Measurements from ENCODE around the gene LYPLAL1.

- PRO-cap, 2 experiments, result no peak in any of the 2 experiments
Observed at GRCh38 chr1:214351657-214352313, 70.8 kb downstream of the SMYD2 start.

GRCh38 chr1:214355839-214356782 is 75.2 kb downstream of the SMYD2 start:
- PRO-cap, 2 experiments, result no peak in any of the 2 experiments

DNA sequence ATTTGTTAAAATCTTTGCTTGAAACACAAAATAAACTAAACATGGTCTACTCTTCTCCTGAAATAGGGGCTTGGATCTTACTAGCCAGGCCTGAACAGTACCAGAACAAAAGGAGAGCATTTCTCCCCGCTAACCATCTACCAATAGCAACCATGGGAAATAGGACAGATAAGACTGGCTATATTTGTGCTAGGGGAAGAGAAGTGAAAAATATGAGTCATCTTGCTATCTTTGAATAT is 81.1 kb downstream of the SMYD2 start:
- PRO-cap, 2 experiments, result no peak in any of the 2 experiments

DNA sequence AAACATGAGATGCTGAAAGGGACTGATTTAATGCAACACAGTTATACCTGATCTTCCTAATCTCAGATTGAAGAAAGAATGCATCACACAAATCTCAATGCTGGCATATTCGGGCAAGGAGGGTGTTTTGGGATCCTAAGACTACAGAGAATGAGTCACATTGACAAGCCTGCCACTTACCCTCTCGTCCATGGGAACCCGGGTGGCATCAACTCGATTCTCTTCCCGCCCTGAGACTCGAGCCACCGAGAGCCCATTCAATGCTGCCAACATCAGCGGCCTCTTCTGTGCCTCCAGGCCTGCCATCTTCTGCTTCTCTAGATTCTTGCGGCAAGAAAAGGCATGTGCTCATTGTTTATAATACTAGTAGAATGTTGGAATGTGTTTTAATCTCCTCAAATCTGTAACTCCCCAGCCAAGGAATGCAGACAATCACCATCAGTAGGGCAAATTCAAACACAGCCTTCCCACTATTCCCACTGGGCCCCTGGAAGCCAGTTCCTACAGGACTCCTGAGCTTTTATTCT is 96.9 kb downstream of the SMYD2 start:
- PRO-cap, 2 experiments, result no peak in any of the 2 experiments

DNA sequence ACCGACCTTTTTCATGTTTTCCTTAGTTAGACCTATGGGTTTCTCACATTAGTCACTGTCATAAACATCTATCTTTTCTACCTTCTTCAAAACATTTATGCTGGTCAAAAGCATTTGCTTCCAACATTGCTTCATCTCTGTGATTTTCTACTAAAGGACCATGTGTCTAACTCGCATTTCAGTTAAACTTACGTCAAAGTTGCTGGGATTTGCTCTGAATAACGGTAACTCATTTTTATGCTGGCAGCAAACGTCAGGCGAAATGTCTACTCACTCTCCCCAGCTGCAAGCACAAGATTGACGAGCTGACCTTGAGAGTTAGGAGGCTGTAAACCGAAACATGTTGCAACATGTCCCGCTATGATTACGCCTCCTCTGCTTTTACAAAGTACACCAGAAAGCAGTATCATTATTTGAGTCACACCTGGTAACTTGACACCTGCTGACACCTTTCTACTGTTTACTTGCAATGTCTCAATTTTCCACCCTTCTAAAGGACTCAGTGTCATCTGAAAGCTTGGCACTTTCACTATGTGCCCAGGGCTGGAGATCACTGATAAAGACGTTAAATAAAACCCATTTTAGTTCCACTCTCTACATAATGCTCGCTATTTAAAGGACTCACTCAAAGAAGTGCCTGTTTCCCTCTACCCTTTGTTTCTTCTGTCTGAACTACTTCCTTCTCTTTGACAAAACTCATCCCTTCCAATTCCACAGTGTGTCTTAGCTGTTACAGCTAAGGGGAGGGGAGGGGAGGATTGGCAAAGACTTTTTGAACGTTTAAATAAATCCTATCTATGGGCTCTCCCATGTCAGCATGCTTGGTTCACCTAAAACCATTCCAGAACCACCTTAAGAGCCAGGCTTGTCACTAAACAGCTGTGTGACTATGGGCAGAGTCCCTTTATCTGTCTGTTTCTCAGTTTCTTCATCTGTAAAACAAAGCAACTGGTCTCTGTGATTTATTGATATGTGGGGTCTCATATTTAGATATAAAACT is 111.8 kb downstream of the PTPN14 start:
- PRO-cap, 2 experiments, result no peak in any of the 2 experiments

- PRO-cap, 2 experiments, result no peak in any of the 2 experiments
Observed at GRCh38 chr1:215005152-215005996, 77.2 kb upstream of the KCNK2 start.

GRCh38 chr1:215081621-215082031 is 911 bp upstream of the KCNK2 start:
- PRO-cap, 2 experiments, result no peak in any of the 2 experiments

DNA sequence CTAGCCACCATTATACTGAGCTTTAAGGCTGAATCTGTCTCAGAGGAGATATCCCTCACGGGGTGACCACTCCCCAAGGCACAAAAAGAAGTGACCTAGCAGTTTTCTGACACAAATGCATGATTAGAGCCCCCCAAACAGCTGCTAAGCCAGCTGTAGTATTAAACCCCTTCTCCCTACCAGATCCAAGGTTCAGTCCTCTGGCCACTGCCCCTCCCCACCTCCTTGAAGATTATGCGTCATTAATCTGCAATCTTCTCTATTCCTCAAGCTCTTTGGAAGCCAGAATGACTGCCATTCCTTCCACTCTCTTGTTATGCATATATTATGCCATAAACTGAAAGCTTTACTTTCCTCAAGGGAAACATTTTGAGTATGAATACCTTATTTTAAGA is 74.7 kb downstream of the KCNK2 start:
- PRO-cap, 2 experiments, result no peak in any of the 2 experiments

DNA sequence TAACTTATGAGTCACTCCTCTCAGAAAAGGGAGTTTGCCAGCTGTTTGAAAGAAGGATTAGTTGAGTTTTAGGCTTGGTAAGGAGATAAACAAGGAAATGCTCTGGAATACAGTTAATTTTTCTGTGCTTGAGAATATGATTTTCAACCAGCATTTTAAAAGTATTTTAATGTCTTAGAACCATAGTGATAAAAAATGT is 1.4 kb downstream of the KCTD3 start:
- PRO-cap, 2 experiments, result no peak in any of the 2 experiments

DNA sequence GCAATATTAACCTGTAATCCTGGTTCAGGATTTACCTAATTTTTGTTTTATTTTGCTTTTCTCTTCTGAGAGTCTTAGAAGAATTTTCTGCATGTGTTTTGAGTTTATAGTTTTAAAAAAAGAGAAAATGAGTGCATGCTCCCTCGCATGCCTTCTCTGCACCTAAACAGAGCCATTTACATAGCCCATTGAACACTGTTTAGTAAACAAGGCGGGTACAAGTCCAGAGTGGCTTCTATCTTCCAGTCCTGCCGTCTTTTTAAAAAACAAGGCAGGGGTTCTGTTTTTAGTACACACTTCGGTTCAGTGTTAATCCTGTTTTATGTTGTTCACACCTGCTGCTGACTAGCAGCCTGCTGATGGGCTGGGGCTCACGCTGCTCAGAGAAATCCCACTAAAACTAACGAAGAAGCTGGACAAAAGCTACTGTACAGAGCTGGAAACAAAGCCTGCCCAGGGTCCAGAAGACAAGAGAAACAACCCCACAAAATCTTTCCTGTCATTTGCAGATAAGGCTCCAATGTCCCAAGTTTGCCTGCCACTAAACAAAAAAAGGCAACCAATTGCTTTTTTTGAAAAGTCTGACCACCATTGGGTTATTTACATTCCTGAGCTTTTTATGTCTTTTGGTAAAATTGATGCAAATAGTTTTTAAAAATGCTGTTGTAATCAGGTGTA is 13.2 kb downstream of the ESRRG start:
- PRO-cap, 2 experiments, result no peak in any of the 2 experiments

- PRO-cap, 2 experiments, result no peak in any of the 2 experiments
Observed at GRCh38 chr1:218156440-218157138, 128.5 kb upstream of the RRP15 start.

- PRO-cap, 2 experiments, result no peak in any of the 2 experiments
Observed at GRCh38 chr1:218498053-218499130, 153.3 kb downstream of the TGFB2 start.

GRCh38 chr1:219088716-219089432 is 84.8 kb upstream of the LYPLAL1 start:
- PRO-cap, 2 experiments, result no peak in any of the 2 experiments

GRCh38 chr1:219091950-219092419 is 81.7 kb upstream of the LYPLAL1 start:
- PRO-cap, 2 experiments, result no peak in any of the 2 experiments

GRCh38 chr1:219173585-219174575 is at the start of gene LYPLAL1:
Gene LYPLAL1, plus strand, starts transcription at chr1:219173878.
- PRO-cap, 2 experiments, result peak in 2 of 2 experiments; most common plus-strand start chr1:219173850 (in 1); most common minus-strand start chr1:219173747 (in 1)

DNA sequence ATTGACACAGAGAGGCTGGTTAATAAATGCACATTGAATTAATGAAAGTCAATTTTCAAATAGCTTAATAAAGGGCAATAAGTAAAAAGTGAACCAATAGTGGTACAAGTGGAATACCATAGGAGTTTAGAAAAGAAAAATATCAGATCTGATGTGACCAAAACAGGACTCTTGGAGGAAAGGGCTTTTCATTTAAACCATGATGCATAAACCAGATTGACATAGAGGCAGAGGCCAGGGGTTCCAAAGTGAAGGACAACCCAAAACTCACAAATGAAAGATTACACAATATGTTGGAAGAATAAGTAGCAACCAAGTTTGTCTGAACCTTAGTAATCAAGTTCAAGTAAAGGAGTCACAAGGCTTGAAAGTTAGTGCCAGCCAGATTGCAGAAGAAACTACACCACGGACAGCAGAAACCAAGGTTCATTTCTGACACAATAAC is 124.7 kb downstream of the ZC3H11B start:
- PRO-cap, 2 experiments, result no peak in any of the 2 experiments

GRCh38 chr1:219954899-219955474 is 26.6 kb upstream of the SLC30A10 start:
- PRO-cap, 2 experiments, result no peak in any of the 2 experiments

- PRO-cap, 2 experiments, result no peak in any of the 2 experiments
Observed at GRCh38 chr1:219994003-219994515, 52.2 kb downstream of the EPRS1 start.

GRCh38 chr1:220253222-220254099 is 18.8 kb downstream of the RAB3GAP2 start:
- PRO-cap, 2 experiments, result no peak in any of the 2 experiments

GRCh38 chr1:220483614-220484125 is 44.3 kb upstream of the MARK1 start:
- PRO-cap, 2 experiments, result no peak in any of the 2 experiments